SUDHL5 (cell line): ENCODE measurements around the genes DDX39B, LY6G6D, EHMT2, CYP21A2 and EGFL8.

GRCh38 chr6:31421473-31421902 lies 18.1 kb downstream of the MICA start:
- PRO-cap: no peak

DNA sequence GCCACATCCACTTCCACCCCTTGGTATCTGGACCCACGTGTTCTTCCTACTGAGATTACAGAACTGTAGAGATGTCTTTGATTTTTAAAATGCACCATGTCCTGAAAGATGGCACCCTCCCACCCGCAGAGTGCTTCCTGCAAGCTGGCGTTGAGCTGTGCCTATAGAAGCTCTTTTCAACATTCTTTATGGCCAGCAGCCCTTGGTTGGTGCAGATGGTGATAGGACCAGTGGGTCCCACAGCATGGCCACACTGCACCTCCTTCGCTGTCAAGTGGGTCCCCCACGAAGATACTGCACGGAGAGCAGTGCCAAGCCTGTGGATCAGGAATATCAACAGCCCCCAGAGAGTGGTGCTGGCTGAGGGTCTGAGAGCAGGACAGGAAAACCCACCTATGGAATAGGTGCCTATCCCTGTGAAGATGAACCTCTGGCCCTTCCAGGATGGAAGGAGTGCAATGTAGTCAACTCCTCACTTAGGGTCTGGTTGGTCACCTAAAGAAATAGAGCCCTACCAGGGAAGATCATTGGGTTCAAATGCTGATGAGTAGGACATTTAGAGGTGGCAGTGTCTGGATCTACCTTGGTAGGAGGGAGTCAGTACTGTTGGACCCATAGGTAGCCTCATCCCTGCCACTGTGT lies 33.7 kb upstream of the MICB start:
- PRO-cap: no peak

- PRO-cap: no peak
These were observed 786 bp downstream of the MCCD1 start for GRCh38 chr6:31529386-31530109.

- PRO-cap: no peak
These were observed 2.2 kb downstream of the MCCD1 start for GRCh38 chr6:31530637-31531681.

- PRO-cap: no peak
These were observed 3.6 kb downstream of the MCCD1 start for GRCh38 chr6:31532077-31533057.

DNA sequence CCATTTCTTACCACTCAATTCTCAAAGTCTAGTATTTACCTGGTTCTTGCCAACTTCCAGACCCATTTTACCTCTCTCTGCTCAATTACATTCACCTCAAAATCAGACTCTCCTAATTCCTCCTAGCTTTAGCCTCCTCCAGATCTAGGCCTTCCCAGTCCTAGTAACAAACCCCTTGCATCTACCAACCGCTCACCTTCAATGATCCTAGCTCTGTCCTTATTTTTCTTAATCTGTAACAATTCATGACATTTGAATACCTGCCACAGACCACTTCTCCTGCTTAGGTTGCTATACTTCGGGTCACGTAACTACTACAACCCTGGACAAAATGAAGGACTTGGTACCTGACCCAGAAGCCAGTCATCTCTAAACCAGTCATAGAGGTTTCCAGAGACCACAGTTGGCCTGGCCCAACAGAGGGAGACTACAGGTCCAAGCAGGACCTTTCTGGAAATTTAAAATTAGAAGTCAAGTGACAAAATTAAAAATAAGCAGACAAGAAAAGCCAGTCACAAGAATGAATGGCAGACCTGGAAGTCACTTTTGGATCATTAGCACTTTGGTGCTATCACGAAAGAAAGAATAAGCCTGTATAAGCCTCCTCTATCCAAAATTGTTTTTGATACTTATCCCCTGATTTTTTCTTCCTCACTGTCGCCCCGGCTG lies 2.3 kb downstream of the DDX39B start:
- PRO-cap: no peak

- PRO-cap: bidirectional peak, plus-strand start at chr6:31541715, minus-strand start at chr6:31541667; bidirectional peak, plus-strand start at chr6:31542089, minus-strand start at chr6:31542003
These were observed at the start of gene DDX39B for GRCh38 chr6:31541457-31542163. Gene DDX39B, minus strand, starts transcription at chr6:31542003.

DNA sequence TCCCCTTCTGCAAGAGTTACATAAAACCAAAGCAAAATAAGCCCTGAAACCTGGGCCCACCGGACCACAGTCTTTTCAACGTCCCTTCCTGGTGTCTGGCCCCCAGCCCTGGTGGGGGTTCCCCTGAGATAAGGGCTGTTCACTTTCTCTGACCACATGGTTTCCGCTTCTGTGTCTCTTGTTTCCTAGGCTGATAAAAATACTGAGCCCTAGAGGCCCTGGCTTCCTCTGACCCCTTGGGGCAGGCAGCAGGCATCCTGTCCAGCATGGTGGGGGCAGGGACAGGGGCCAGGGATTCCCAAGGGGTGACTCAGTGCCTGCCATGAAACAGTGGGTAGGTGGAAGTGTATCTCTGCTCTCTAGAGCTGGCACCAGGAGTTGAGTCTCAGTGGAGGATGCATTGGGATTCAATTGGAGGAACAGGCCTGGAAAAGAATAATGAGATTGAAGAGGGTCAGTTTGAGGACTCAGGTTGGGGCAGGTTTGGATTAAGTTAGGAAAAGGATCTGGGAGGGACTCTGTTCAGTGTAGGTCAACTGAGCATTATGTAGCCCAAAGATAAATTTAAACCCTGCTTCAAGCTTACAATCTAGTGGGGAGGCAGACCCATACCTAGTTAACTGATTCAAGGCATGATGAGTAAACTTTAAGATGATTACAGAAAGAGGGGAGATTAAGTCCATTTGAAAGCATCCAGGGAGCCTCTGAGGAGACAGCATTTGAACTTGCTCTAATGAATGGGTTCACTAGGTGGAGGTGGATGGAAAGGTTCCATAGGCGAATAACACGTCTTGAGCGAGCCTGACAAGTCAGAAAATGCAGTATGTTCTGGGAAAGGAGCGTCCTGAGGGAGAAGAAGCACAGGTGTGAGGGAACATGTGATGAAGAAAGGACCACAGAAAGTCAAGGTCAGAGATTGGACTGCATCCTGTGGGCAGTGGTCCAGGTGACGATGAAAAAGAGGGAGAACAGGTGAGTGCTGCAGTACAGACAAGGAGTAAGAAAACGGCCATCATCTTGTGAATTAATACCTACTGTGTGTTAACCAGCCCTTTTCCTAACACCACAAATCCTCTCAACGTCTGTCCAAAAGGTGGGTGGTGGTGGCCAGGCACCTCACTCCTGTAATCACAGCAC lies 11.4 kb upstream of the LTA start:
- PRO-cap: no peak

GRCh38 chr6:31576553-31577530 lies 1.5 kb downstream of the TNF start:
- PRO-cap: bidirectional peak, plus-strand start at chr6:31577082, minus-strand start at chr6:31577084

DNA sequence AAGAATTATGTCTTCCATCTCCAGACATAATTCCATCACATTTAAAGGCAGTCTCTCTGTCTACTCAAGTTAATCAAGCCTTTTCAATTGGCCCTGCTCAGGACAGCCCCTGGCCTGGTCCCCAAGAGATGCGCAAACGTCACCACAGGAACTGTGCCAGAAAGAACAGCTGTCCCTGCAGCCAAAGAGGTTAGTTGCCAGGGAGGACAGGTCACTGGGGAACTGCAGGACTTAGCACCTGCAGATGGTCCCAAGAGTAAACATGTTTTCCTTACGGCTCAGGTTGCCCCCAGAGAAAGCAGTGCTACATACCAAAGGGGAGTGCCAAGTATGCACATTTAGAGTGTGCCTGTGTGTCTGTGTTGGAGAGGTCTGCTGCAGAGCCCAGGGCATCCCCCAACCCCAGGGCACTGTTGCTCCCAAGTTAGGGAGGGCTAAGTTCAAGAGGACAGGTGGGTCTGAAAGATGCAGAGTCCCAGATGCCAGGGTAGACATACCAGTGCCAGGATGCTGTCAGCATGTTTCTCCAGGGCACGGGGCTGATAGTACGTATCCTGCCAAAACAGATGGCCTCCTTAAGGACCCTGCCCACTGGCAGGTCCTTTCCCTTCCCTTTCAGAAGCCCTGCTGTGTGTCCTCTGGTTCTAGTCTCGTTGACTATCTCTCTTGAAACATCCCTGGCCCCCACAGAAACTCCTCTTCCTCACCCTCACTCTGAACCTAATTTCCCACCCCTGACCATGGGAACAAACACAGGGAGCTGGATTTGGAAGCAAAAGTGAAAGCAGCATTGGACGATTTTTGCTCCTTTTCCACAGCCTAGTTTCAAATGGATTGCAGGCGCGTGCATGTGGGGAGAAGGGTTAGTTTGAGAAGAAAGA lies 1.3 kb downstream of the ABHD16A start:
- PRO-cap: unidirectional peak, plus-strand start at position 301 of the sequence; unidirectional peak, plus-strand start at position 337 of the sequence

GRCh38 chr6:31714952-31715815 lies at the start of gene LY6G6D:
Gene LY6G6D, plus strand, starts transcription at chr6:31715348.
- PRO-cap: no peak

- PRO-cap: bidirectional peak, plus-strand start at chr6:31897787, minus-strand start at chr6:31897687
These were observed at the start of gene EHMT2 for GRCh38 chr6:31897477-31897909. Gene EHMT2, minus strand, starts transcription at chr6:31897698.

- PRO-cap: no peak
These were observed 4.2 kb downstream of the CFB start for GRCh38 chr6:31950134-31950434.

DNA sequence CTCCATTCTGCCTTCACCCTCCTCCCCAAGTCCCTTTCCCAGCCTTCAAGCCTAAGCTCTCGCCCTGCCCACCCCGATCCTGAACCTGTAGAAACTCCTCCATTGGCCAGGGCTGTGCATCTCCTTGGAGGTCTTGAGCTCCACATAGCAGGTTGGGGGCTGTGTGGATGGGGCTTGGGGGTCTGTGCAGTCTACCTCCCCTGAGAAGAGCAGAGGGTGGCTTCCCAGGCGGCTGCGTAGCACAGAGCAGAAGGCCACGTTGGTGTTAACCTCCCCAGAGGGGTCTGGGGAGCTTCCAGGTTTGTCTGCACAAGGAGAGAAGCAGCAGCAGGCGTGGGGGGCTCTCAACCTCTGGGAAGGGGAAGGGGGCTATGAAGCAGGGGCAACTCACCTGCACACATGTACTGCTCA lies 1.4 kb downstream of the DXO start:
- PRO-cap: no peak

DNA sequence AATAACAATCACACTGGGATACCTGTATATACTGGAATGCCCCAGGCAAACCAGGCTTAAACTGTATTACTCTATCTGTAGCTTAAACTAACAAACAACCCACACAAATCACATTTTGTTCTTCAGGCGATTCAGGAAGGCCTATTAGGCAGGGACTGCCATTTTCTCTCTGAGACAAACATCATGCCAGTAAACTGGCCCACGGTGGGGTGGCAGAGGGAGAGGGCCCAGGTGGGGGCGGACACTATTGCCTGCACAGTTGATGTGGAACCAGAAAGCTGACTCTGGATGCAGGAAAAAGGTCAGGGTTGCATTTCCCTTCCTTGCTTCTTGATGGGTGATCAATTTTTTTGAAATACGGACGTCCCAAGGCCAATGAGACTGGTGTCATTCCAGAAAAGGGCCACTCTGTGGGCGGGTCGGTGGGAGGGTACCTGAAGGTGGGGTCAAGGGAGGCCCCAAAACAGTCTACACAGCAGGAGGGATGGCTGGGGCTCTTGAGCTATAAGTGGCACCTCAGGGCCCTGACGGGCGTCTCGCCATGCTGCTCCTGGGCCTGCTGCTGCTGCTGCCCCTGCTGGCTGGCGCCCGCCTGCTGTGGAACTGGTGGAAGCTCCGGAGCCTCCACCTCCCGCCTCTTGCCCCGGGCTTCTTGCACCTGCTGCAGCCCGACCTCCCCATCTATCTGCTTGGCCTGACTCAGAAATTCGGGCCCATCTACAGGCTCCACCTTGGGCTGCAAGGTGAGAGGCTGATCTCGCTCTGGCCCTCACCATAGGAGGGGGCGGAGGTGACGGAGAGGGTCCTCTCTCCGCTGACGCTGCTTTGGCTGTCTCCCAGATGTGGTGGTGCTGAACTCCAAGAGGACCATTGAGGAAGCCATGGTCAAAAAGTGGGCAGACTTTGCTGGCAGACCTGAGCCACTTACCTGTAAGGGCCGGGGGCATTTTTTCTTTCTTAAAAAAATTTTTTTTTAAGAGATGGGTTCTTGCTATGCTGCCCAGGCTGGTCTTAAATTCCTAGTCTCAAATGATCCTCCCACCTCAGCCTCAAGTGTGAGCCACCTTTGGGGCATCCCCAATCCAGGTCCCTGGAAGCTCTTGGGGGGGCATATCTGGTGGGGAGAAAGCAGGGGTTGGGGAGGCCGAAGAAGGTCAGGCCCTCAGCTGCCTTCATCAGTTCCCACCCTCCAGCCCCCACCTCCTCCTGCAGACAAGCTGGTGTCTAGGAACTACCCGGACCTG lies at the start of gene CYP21A2:
CYP21A2 (plus strand) TSS at position 534 of the 1,244 bp plus-strand sequence.
- PRO-cap: no peak

DNA sequence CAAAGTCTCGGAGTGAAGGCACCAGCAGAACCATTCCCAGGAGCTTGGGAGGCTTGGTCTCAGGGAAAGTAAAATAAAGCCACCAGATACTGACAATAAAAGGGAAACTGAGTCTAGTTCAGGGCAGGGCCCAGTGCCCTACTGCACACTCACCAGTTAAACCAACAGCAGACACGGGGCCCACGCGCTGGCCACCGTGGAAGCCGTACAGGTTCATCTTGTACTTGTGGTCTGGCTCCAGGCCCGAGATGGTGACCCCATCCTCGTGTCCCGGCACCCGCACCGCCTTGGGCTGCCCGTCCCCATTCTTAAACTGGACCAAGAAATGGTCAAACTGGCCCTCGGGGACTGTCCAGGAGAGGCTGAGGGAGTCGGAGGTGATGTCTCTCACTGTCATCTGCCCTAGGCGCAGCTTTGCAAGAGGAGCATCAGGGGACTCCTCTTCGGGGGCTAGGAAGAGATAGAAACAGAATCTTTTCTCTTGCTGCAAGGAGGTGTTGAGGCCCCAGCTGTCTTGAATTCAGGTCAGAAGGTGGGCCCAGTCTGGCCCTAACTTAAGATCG lies 26.5 kb downstream of the CYP21A2 start:
- PRO-cap: no peak

GRCh38 chr6:32081009-32081764 lies 28.0 kb downstream of the TNXB start:
- PRO-cap: no peak

- PRO-cap: no peak
These were observed 333 bp downstream of the TNXB start for GRCh38 chr6:32108858-32109152.

- PRO-cap: bidirectional peak, plus-strand start at chr6:32154819, minus-strand start at chr6:32154781
These were observed 532 bp downstream of the PPT2 start for GRCh38 chr6:32154308-32155037.

DNA sequence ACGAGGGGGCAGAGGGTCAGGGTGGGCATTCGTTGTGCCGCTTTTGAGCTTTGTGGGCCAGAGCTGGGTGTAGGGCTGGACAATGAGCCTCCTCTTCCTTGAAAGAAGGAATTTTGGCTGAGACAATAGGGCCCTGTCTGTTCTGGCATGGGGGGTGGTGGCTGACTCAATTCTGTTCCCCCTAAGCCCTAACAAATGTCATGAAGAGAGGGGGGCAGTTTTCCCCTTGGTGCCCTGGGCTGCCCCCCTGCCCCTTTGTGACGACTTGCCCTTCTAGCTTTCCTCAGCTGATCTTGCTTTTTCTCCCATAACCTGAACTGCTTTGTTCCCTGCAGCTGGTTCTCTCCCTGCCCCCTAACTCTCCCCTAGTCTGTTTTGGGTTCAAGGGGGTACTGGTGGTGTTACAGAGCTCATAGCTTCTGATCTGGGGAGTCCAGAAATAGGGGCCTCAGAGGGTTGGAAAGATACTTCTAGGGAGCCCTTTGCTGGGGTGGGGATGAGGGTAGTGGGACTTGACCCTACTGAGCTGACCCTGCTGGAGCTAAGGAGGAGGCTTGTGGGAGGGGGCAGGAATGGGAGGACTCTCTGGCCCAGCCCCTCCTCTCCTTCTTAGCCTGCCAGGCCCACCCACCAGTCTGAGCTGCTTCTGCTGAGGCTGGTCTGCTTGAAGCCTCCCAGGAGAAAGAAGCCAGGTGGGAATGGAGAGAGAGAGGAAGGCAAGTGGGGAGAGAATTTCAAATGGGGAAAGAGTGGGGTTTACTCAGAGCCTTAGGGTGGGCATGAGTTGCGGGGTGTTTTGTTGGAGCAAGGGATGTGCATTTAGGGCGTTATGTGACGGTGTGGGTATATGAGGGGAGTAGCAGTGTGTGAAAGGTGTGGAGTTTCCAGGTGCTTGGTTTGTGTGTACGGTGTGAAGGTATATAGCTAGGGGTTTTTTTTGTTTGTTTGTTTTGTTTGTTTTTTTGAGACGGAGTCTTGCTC lies at the start of gene EGFL8:
EGFL8 (plus strand) TSS at position 630 of the 981 bp plus-strand sequence.
- PRO-cap: no peak